Ovary (tissue), 7 donors: ENCODE results near the genes EPOR, ZNF440, ZNF439, ZNF442 and GET3.

DNA sequence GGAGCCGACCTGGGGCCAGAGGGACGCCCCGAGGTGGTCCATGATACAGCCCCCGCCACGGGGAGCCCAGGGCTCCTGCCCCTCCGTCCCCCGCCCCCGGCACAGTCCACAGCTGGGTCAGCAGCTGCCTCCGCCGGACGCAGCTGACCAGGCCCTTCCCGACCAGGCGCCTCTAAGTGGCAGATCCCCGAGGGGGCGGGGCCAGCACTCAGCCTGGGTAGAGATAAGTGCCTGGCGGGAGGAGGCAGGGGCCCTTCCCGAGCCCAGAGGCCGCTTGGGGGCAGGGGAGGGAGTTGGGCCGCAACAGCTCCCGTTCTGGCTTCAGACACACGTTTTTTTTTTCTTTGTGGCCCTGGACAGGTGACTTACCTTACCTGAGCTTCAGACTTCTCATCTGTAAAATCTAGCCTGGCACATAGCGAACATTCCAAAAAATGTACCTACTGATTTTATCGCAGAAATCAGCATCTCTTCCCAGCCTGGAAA lies at the start of gene EPOR:
Gene EPOR (minus strand): TSS at position 149 of the 486 bp plus-strand sequence.
- PRO-cap, 7 experiments = peak in 4 of 7 experiments; most common minus-strand start position 148 of the sequence (in 4)
- RAMPAGE, long total RNA, 2 experiments = no peak in any of the 2 experiments

- PRO-cap, 7 experiments = no peak in any of the 7 experiments
- RAMPAGE, long total RNA, 2 experiments = no peak in any of the 2 experiments
Observed at GRCh38 chr19:11425746-11426192, 6.7 kb upstream of the RGL3 start.

GRCh38 chr19:11440960-11441472 lies 5.6 kb downstream of the PRKCSH start:
- PRO-cap, 7 experiments = no peak in any of the 7 experiments
- RAMPAGE, long total RNA, 2 experiments = no peak in any of the 2 experiments

- PRO-cap, 7 experiments = no peak in any of the 7 experiments
- RAMPAGE, long total RNA, 2 experiments = no peak in any of the 2 experiments
Observed at GRCh38 chr19:11446649-11446935, 11.2 kb downstream of the PRKCSH start.

GRCh38 chr19:11549606-11550447 lies 9.2 kb downstream of the ELOF1 start:
- PRO-cap, 7 experiments = no peak in any of the 7 experiments
- RAMPAGE, long total RNA, 2 experiments = no peak in any of the 2 experiments

- PRO-cap, 7 experiments = no peak in any of the 7 experiments
- RAMPAGE, long total RNA, 2 experiments = no peak in any of the 2 experiments
Observed at GRCh38 chr19:11574584-11575307, 2.7 kb downstream of the ACP5 start.

DNA sequence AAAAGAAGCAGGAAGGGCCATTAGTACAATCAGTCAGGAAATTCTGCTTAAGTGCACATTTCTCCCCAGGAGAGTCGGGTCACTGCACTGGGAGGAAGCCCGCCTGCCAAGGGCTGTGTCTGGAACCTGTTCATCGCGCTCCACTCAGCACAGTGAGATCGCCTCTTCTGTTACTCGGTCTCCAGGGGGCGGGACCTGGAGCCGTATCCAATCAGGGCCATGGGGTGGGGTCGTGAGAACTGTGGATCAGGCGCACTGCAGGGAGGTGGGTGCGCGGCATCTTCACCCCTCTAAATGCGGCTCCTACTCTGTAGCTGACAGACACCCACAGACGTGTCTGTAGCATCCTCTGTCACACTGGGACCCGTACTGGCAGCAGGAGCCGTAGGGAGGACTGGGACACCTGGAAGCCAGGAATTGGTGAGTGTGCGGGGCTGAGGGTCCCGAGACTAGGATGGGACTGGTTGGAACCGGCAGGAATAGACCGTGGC lies 64.9 kb downstream of the ZNF823 start:
- PRO-cap, 7 experiments = peak in 7 of 7 experiments; most common plus-strand start position 242 of the sequence (in 7); most common minus-strand start position 154 of the sequence (in 6)
- RAMPAGE, long total RNA, 2 experiments = no peak in any of the 2 experiments

DNA sequence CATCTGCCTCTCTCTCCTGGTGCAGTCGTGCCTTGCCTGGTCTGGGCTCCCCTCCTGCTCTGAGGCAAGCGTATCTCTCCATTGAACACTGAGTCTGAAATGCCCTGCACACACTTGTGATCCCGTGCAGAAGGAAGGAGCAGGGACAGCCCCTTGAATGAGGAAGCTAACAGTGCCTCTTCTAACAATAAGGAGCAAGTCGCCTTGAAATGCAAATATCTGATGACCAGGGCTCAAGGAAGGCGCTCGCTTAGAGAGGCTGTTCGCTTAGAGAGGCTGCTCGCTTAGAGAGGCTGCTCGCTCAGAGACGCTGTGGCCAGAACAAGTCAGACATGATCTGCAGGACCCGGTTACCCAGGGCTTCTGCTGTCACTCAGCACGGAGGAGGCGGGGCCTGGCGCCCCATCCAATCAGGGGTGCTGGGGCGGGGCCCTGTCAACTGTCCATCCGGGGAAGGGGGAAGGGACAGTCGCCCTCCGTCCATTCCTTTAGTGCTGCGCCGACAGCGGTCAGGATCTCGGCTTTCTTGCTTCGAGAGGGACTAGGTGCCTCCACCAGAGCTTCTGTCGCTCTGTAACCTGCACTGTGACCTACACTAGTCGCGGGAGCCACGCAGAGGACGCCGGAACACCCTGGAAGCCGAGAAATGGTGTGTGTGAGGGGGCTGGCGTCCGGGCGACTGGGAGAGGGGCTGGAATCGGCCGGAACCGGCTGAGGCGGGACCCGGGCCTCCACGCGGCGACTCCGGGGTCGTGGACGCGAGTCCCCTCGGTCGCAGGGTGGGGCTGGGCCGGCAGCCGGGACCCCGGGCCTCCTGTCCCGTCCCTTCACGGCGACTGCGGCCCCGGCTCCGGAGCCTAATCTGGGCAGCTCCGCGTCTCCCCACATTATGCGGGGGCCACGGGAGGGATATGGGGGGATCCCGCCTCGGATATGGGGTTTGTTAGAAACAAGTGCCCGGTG lies at the start of gene ZNF440:
Gene ZNF440 (plus strand): TSS at position 472 of the 963 bp plus-strand sequence.
- PRO-cap, 7 experiments = peak in 7 of 7 experiments; most common plus-strand start position 491 of the sequence (in 7); most common minus-strand start position 323 of the sequence (in 6)
- RAMPAGE, long total RNA, 2 experiments = start-site peak on the plus strand in 2 of 2 experiments, centred at positions 471 to 483 of the sequence, 137 to 268 reads per replicate

DNA sequence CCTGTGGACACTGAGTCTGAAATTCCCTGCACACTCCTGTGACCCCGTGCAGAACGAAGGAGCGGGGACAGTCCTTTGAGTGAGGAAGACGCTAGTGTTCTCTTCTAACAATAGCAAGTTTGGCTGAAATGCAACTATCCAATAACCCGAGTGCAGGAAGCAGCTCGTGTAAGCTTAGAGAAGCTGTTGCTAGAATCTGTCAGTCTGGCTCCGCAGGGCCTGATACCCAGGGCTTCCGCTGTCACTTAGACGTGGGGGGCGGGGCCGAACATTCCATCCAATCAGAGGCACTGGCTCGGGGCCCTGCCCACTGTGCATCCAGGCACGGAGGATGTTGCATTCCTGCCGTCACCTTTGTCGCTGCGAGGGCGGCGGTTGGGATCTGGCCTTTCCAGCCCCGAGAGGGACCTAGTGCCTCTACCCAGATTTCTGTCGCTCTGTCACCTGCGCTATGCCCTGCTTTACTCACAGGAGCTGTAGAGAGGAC lies at the start of gene ZNF439:
Gene ZNF439 (plus strand): TSS at position 310 of the 487 bp plus-strand sequence.
- PRO-cap, 7 experiments = peak in 7 of 7 experiments; most common plus-strand start position 351 of the sequence (in 5); most common minus-strand start position 198 of the sequence (in 3)
- RAMPAGE, long total RNA, 2 experiments = start-site peak on the plus strand in 2 of 2 experiments, centred at positions 334 to 335 of the sequence, 33 to 109 reads per replicate

DNA sequence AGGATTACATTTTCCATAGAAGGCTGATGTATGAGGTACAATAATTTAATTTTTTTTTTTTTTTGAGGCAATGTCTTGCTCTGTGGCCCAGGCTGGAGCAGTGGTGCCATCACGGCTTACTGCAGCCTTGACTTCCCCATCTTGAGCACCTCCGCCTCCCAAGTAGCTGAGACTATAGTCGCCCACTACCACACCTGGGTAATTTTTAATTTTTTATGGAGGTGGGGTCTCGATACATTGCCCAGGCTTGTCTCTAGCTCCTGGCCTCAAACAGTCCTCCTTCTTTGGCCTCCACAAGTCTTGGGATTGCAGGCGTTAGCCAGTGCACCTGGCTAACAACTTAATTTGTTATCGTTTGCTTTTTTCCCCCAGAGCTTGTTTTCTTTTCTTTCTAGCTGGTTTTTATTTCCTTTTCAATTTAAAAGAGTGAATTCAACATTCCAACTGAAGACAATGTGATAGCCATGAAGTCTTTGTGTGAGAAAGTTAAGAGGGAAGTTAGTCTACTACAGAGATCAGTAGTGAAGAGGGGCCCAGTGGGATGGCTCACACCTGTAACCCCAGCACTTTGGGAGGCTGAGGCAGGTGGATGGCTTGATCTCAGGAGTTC lies 3.2 kb downstream of the ZNF439 start:
- PRO-cap, 7 experiments = no peak in any of the 7 experiments
- RAMPAGE, long total RNA, 2 experiments = no peak in any of the 2 experiments

DNA sequence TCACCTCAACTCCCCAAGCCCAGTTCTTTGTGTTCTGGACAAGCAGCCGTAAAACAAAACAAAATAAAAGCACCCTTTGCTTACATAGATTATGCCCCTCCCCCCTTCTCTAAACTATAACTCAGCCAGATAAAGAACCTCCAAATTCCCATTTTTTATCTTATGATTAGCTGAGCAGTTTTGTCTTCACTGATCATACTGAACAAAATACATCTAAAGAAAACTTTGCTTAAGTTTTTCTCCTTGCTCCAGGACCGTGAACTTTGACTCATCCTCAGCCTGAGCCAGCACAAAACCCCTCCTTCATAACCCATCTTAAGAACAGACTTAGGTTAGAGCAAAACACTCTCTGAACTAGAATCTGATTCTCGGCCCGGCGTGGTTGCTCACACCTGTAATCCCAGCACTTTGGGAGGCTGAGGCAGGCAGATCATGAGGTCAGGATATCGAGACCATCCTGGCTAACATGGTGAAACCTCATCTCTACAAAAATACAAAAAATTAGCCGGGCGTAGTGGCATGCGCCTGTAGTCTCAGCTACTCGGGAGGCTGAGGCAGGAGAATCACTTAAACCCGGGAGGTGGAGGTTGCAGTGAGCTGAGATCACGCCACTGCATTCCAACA lies 6.0 kb downstream of the ZNF442 start:
- PRO-cap, 7 experiments = peak in 5 of 7 experiments; most common plus-strand start position 357 of the sequence (in 5); most common minus-strand start position 211 of the sequence (in 2)
- RAMPAGE, long total RNA, 2 experiments = no peak in any of the 2 experiments

DNA sequence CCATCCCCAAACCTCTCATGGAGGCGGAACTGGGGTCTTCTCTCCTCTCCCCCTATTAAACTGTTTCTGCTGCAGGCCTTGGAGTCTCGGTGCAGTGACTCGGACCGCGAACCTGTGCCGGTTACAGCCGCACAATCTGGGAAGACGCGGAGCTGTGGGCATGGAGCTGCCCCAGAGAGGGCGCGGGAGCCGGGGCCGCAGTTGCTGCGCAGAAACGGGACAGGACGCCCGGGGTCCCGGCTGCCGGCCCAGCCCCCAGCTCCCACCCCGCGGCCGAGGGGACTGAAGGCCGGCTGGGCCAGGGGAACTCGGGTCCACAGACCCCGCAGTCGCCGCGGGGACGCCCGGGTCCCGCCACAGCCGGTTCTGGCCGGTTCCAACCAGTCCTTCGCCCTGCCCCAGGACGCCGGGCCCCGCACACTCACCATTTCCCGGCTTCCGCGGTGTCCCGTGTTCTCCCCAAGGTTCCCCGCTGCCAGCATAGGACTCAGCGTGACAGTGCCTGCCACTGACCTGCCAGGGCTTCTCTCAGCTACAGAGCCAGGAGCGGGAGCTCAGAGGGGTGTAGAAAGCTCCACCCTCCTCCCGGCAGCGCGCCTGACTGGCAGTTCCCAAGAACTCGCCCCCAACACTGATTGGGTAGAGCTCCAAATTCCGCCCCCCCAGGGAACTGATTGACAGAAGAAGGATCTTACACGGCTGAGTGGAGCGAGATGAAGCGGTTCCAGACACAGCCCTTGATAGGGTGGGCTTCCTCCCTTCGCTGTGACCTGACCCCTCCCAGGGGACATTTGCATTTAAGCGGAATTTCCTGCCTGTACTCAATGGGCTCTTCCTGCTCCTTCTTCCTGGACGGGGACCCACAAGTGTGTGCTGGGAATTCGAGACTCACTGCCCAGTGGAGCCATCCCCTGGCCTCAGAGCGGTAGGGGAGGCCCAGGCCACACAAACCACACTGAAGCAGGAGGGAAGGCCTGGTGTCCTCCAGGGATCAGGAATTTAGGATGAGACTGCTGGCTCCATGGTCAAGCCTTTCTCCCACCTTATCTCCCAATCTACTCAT lies at the start of gene ZNF442:
Gene ZNF442 (minus strand): TSS at position 576 of the 1,063 bp plus-strand sequence.
- PRO-cap, 7 experiments = peak in 7 of 7 experiments; most common plus-strand start position 694 of the sequence (in 5); most common minus-strand start position 603 of the sequence (in 7)
- RAMPAGE, long total RNA, 2 experiments = start-site peak on the minus strand in 1 of 2 experiments, centred at position 547 of the sequence, 180 reads per replicate

DNA sequence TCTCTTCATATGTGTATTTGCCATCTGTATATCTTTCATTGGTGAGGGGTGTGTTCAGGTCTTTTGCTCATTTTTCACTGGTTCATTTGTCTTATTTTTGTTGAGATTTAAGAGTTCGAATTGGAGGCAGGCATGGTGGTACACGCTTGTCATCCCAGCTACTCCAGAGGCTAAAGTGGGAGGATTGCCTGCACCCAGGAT lies 5.4 kb downstream of the ZNF791 start:
- PRO-cap, 7 experiments = no peak in any of the 7 experiments
- RAMPAGE, long total RNA, 2 experiments = no peak in any of the 2 experiments

DNA sequence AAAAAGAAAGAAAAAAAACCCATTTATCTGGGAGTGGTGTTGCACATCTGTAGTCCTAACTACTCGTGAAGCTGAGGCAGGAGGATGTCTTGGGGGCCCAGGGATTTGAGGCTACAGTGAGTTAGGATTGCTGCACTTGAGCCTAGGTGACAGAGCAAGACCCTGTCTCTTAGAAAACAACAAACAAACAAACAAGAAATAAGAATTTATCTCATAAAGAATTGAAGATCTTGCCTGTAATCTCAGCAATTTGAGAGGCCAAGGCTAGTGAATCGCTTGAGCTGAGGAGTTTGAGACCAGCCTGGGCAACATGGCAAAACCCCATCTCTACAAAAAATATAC lies 12.2 kb downstream of the ZNF791 start:
- PRO-cap, 7 experiments = no peak in any of the 7 experiments
- RAMPAGE, long total RNA, 2 experiments = no peak in any of the 2 experiments

- PRO-cap, 7 experiments = no peak in any of the 7 experiments
- RAMPAGE, long total RNA, 2 experiments = no peak in any of the 2 experiments
Observed at GRCh38 chr19:12647109-12648177, 19.1 kb downstream of the MAN2B1 start.

- PRO-cap, 7 experiments = no peak in any of the 7 experiments
- RAMPAGE, long total RNA, 2 experiments = no peak in any of the 2 experiments
Observed at GRCh38 chr19:12651952-12652476, 14.5 kb downstream of the MAN2B1 start.

- PRO-cap, 7 experiments = no peak in any of the 7 experiments
- RAMPAGE, long total RNA, 2 experiments = no peak in any of the 2 experiments
Observed at GRCh38 chr19:12700004-12700852, 3.8 kb upstream of the FBXW9 start.

- PRO-cap, 7 experiments = peak in 3 of 7 experiments; most common minus-strand start chr19:12706517 (in 3)
- RAMPAGE, long total RNA, 2 experiments = no peak in any of the 2 experiments
Observed at GRCh38 chr19:12706347-12706592, 9.8 kb upstream of the FBXW9 start.

- PRO-cap, 7 experiments = peak in 7 of 7 experiments; most common plus-strand start chr19:12737514 (in 7)
- RAMPAGE, long total RNA, 2 experiments = start-site peak on the plus strand in 2 of 2 experiments, at chr19:12737480-12737525 at its widest, 27 to 64 reads per replicate
Observed at GRCh38 chr19:12737414-12737687, at the start of gene GET3. TSS of gene GET3 (plus strand) at chr19:12737497.

DNA sequence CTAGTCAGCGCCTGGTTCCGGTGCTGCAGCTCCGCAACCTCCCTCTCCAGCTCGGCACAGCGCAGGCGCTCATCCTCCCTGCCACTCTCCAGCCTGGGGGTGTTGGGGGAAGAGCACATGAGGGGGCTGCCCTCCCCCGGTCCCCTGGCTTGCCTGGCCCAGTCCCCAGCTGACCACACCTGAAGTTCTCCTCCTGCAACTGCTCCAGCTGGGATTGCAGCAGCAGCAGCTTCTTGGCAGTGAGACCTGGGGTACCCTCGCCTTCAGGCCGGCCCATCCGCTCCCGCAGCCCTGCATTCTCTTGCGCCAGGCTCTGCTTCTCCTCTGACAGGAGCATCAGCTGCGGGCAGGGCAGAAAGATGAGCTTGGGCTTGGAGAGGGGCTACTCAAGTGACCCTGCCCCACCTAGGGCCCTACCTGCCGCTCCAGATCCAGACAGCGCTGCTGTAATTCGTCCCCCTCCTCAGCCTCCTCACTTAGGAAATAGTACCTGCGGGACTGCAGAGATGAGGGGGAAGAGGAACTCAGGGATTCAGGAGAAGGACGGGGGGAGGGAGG lies 4.3 kb downstream of the HOOK2 start:
- PRO-cap, 7 experiments = no peak in any of the 7 experiments
- RAMPAGE, long total RNA, 2 experiments = no peak in any of the 2 experiments